Ovary (tissue), 7 donors: ENCODE measurements around a stretch of chr6.

DNA sequence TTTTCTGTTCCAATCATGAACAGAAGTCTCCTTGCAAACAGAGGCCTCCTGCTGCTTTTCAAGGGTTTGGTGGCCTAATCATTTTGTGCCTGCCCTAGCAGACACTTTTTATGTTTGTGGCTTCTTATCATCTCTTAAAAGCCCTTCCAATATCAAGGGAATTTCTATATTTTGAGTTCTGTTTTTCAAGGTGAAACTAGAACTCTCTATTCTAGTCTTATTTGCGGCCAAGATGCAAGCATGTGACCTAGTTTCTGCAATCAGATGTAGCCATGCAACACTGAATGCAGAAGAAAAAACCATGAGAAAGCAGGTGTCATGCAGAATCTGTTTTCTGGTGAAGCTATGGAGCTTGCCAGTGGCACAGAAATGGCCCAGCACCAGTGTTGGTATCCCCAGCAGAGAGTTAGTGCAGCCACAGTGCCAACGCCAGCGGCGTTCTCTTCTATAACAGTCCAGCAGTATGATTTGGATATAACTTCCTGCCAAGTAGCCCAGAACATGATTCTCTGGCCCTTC is 23.4 kb upstream of the AKIRIN2 start:
- PRO-cap, 7 experiments, result no peak in any of the 7 experiments
- RAMPAGE, long total RNA, 2 experiments, result no peak in any of the 2 experiments

DNA sequence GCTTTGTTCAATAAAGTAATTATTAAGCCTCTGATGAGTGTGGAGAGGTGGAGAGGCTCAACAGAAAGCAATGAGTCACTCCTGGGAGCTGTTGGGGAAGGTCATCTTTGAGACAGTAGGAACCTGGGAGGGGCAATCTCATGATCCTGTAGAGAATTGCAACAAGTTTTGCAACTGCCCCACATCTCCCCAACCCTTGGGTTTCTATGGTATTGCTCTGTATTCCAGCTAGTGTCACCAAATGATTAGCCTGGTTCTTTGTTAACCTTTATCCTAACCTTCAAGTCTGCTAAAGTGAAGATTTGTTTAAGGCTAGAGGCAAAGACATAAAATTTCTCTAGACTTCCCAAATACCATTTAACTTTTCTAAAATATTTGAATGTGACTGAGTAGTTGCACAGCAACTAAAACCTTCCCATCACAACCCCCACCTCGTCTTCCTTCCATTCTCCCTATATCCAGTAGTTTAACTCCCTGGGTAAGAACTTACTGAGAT is 87.7 kb upstream of the AKIRIN2 start:
- PRO-cap, 7 experiments, result no peak in any of the 7 experiments
- RAMPAGE, long total RNA, 2 experiments, result no peak in any of the 2 experiments

DNA sequence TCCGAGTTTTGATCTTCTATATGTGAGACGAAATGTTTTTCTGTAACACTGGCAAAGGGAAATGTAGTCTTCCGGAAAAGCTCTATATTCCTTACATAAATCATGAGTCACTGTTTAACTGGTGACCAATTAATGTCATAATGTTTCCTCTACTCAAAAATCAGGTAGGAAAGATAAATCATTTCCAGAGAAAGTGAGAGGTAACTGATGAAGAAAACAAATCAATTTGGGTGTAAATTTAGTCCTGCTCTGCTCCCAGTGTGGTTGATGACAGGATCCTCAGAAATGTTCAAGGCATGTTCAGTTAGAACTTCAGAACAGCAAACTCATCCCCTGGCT is 38.9 kb upstream of the SPACA1 start:
- PRO-cap, 7 experiments, result no peak in any of the 7 experiments
- RAMPAGE, long total RNA, 2 experiments, result no peak in any of the 2 experiments

GRCh38 chr6:88141472-88142420 is 24.4 kb downstream of the CNR1 start:
- PRO-cap, 7 experiments, result no peak in any of the 7 experiments
- RAMPAGE, long total RNA, 2 experiments, result no peak in any of the 2 experiments

DNA sequence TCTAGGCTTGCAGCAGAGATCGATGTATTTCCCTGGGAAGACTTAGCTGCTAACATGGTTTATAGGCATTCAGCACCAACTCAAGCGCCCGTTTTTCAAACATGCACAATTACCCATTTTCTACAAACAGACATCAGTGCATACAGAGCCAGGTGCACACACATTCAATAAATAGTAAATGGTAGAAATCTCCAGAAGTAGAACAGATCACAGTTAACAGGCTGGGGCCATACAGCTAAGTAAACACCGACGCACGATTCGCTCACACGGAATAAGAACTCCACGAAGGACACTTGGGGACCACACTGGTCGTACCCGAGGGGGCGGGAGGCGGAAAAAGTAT is 744 bp downstream of the CNR1 start:
- PRO-cap, 7 experiments, result no peak in any of the 7 experiments
- RAMPAGE, long total RNA, 2 experiments, result no peak in any of the 2 experiments

GRCh38 chr6:88712901-88713696 is 250.3 kb downstream of the RNGTT start:
- PRO-cap, 7 experiments, result no peak in any of the 7 experiments
- RAMPAGE, long total RNA, 2 experiments, result no peak in any of the 2 experiments

GRCh38 chr6:89070940-89071447 is 9.6 kb upstream of the PNRC1 start:
- PRO-cap, 7 experiments, result no peak in any of the 7 experiments
- RAMPAGE, long total RNA, 2 experiments, result no peak in any of the 2 experiments

GRCh38 chr6:89083984-89084961 is 3.7 kb downstream of the PNRC1 start:
- PRO-cap, 7 experiments, result no peak in any of the 7 experiments
- RAMPAGE, long total RNA, 2 experiments, result no peak in any of the 2 experiments

- PRO-cap, 7 experiments, result no peak in any of the 7 experiments
- RAMPAGE, long total RNA, 2 experiments, result no peak in any of the 2 experiments
Measured at GRCh38 chr6:89144260-89144584, 1.6 kb upstream of the PM20D2 start.

DNA sequence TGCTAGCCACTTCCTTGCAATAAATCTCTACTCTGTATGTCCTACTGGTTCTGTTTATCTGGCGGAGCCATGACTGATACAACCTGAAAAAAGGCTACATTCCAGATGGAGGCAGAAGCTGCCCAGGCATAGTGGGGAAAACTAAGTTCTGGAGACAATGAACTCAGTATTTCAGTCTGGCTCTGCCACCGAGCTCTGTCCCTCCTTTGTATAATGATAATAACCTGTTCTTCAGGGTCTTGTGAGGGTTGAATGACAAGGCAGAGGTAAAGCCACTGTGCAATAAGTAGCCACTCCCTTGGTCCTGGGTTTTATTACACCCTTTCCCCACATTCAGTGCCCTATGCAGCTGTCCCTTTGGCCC is 30.6 kb downstream of the GABRR1 start:
- PRO-cap, 7 experiments, result no peak in any of the 7 experiments
- RAMPAGE, long total RNA, 2 experiments, result no peak in any of the 2 experiments

DNA sequence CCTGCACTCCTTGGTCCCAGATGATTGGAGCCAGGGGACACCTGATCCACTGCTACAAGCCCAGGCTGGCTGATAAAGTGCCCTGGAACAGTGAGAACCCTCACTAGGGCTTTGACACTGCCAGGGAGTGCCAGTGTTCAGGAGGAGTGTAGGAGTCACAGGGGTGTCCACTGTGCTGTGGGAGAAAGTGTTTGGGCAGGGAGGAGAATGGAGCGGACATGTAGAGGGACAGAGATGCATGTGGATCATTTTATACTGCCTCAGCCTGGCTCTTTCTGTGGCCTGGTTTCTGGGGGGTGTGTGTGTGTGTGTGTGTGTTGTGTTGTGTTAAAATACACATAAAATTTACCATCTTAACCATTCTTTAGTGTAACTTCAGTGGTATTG is 30.3 kb downstream of the GABRR1 start:
- PRO-cap, 7 experiments, result no peak in any of the 7 experiments
- RAMPAGE, long total RNA, 2 experiments, result no peak in any of the 2 experiments

GRCh38 chr6:89780938-89781658 is 38.5 kb downstream of the MDN1 start:
- PRO-cap, 7 experiments, result no peak in any of the 7 experiments
- RAMPAGE, long total RNA, 2 experiments, result no peak in any of the 2 experiments

DNA sequence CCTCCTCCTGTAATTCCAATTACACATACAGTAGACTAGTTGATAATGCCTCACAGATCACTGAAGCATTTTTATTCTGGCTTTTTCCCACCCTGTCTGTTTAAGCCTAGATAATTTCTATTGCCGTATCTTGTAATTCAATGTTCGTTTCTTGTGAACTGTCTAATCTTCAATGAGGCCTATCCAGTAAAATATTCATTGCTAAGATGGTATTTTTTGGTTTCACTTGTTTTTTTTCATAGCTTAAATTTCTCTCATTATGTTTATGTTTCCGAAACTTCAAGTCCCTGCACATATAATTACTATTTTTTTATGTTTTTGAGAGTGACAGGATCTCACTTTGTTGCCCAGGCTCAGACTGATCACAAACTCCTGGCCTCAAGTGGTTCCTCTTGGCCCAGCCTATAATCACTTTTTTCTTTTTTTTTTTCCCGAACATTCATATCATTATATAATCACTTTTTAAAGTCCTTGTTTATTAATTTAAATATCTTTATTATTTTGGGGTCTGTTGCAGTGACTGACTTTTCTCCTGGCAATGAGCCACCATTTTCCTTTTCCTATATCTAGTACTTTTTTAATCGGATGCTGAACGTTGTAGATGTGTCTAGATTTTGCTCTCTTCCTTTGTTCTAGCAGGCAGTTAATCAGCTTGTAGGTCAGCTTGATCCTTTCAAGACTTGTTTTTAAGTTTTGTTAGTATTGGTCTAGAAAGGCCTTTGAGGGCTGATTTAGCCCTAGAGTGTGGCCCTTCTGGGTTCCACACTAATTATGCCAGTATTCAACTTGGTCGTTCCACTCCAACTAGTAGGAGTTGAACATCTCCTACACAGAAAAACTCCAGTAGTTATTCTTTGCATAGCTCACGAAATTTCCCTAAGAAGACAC is 11.7 kb downstream of the MDN1 start:
- PRO-cap, 7 experiments, result no peak in any of the 7 experiments
- RAMPAGE, long total RNA, 2 experiments, result no peak in any of the 2 experiments

- PRO-cap, 7 experiments, result no peak in any of the 7 experiments
- RAMPAGE, long total RNA, 2 experiments, result no peak in any of the 2 experiments
Measured at GRCh38 chr6:89862413-89862927, 31.8 kb upstream of the GJA10 start.

GRCh38 chr6:90000757-90001510 is 106.7 kb downstream of the GJA10 start:
- PRO-cap, 7 experiments, result no peak in any of the 7 experiments
- RAMPAGE, long total RNA, 2 experiments, result start-site peak on the minus strand in 1 of 2 experiments, at chr6:90000913-90001124 at its widest, 24 reads per replicate

- PRO-cap, 7 experiments, result no peak in any of the 7 experiments
- RAMPAGE, long total RNA, 2 experiments, result no peak in any of the 2 experiments
Measured at GRCh38 chr6:90073972-90074758, 179.9 kb downstream of the GJA10 start.

- PRO-cap, 7 experiments, result no peak in any of the 7 experiments
- RAMPAGE, long total RNA, 2 experiments, result no peak in any of the 2 experiments
Measured at GRCh38 chr6:90080553-90081383, 186.5 kb downstream of the GJA10 start.

- PRO-cap, 7 experiments, result no peak in any of the 7 experiments
- RAMPAGE, long total RNA, 2 experiments, result no peak in any of the 2 experiments
Measured at GRCh38 chr6:90267149-90267773, 29.4 kb downstream of the BACH2 start.

GRCh38 chr6:90514144-90514481 is 72.8 kb downstream of the MAP3K7 start:
- PRO-cap, 7 experiments, result no peak in any of the 7 experiments
- RAMPAGE, long total RNA, 2 experiments, result no peak in any of the 2 experiments

DNA sequence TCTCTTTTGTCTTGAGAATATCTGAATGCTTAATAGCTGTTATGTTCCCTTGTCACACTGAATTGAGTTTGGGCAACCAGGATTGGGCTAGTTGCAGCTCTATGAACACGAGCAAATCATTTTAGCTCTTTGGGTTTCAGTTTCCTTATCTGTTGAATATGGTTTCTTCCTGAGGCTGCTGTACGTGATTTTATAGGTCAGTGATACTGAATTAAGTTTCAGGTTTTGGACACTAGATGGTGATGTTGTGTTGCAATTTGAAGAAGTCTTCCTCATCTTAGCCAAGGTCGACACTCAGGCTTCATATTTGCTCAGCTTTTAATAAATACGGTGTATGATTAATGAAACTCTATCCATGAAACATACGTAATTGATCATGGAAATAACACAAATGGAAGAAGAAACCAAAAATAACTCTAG is 353.9 kb upstream of the MAP3K7 start:
- PRO-cap, 7 experiments, result no peak in any of the 7 experiments
- RAMPAGE, long total RNA, 2 experiments, result no peak in any of the 2 experiments